Pulmonary artery (tissue), 1 donor: ENCODE results near the gene PRND.

- PRO-cap: unidirectional peak, minus-strand start at chr20:4064697; bidirectional peak, plus-strand start at chr20:4064902, minus-strand start at chr20:4064697
Measured at GRCh38 chr20:4064130-4065114, 49.1 kb upstream of the RNF24 start.

GRCh38 chr20:4119701-4120291 lies 28.8 kb upstream of the SMOX start:
- PRO-cap: no peak

DNA sequence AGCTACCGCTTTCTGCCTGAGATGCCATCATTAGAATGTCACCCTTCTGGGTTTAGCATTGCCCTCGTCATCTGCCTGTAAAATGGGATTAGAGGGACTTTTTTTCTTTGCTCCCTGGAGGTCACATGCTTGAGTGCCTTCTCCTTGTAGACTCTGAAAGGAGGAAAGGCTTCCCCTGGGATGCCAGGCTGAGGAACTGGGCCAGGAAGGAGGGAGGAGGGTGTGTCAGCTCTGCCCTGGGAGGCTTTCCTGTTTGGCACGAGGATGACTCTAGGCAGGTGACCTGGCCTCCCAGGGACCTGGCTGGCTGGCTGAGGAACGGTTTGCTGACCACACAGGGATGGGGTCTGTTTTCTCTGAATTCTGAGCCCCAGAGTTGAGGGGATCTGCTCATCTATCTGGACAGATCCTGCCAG lies 4.6 kb downstream of the SMOX start:
- PRO-cap: no peak

GRCh38 chr20:4167587-4168257 lies 19.1 kb downstream of the SMOX start:
- PRO-cap: bidirectional peak, plus-strand start at chr20:4168039, minus-strand start at chr20:4167799

DNA sequence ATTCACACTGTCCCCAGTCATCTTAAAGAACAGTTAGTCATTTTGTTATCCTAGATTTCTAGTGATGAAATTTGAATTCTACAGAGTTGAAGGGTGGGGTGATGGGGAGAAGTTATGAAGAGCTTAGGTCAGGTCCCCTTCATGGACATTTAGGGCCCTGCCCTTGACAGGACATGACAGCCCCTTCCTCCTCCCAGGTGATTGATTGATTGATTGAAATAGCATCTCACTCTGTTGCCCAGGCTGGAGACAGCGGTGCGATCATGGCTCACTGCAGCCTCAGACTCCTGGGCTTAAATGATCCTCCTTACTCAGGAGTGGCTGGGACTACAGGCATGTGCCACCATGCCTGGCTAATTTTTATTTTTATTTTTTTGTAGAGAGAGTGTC lies 40.7 kb downstream of the SMOX start:
- PRO-cap: no peak

- PRO-cap: unidirectional peak, plus-strand start at chr20:4246561
Measured at GRCh38 chr20:4246321-4246662, 2.8 kb downstream of the ADRA1D start.

DNA sequence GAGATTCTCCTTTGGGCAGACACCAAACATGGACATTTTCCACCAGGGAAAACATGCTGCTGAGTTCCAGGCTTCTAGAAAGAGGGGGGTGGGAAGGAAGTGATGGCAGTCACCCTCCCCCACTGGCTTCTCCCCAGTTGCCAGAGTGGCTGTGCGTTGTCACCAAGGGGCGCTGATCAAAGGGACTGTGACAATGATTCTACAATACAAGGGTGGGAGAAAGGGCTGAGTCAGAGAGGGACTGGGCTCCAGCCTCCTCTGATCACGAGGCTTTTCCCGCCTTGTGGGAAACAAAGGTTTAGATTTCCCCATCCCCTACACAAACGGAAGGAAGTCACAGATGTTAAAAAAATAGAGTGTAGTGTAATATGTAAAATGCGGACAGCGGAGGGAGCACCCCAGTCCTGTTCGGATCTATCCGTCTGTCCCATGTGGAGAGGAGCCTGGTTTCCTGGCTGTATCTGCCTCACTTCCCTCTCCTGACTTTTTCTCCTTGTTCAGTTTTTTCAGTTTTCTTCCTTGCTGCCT lies 48.3 kb upstream of the ADRA1D start:
- PRO-cap: no peak

- PRO-cap: no peak
Measured at GRCh38 chr20:4700246-4701101, 14.2 kb downstream of the PRNP start.

GRCh38 chr20:4721522-4722364 lies at the start of gene PRND:
PRND (plus strand) TSS chr20:4721909.
- PRO-cap: no peak

GRCh38 chr20:4810455-4810865 lies 12.9 kb downstream of the RASSF2 start:
- PRO-cap: no peak

- PRO-cap: bidirectional peak, plus-strand start at chr20:4814525, minus-strand start at chr20:4814326
Measured at GRCh38 chr20:4814144-4814603, 9.2 kb downstream of the RASSF2 start.

- PRO-cap: no peak
Measured at GRCh38 chr20:4917298-4918063, 83.8 kb downstream of the SLC23A2 start.

- PRO-cap: no peak
Measured at GRCh38 chr20:4922117-4922684, 79.1 kb downstream of the SLC23A2 start.

DNA sequence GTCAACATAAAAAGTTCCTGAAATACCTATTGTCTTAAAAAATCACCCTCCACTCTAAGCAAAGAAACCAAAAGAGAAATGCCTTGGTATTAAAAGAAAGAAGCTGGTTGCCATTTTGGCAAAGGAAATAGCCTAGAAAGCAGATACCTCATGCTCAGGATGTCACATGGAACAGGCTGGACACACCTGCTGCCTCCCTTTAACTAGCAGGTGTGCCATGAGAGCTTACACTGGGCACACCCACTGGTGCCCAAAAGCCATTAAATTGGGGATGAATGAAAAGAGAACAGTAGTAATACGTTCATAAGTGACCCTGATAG lies 1.5 kb downstream of the SLC23A2 start:
- PRO-cap: no peak

DNA sequence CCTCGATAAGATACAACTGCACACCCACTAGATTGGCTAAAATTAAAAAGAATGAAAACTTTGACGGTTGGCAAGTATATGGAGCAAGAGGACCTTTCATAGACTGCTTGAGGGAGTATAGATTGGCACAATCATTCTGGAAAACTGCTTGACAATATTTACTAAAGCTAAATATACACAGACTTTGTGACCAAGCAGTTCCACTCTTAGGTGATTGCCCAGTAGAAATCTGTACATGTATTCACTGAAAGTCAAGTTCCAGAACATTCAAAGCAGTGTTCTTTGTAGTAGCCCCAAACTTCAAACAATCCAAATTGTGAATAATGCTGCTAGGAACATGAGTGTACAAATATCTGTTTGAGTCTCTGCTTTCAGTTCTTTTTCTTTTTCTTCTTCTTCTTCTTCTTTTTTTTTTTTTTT lies 16.4 kb downstream of the CDS2 start:
- PRO-cap: no peak

- PRO-cap: no peak
Measured at GRCh38 chr20:5159889-5160373, 33.1 kb downstream of the CDS2 start.

DNA sequence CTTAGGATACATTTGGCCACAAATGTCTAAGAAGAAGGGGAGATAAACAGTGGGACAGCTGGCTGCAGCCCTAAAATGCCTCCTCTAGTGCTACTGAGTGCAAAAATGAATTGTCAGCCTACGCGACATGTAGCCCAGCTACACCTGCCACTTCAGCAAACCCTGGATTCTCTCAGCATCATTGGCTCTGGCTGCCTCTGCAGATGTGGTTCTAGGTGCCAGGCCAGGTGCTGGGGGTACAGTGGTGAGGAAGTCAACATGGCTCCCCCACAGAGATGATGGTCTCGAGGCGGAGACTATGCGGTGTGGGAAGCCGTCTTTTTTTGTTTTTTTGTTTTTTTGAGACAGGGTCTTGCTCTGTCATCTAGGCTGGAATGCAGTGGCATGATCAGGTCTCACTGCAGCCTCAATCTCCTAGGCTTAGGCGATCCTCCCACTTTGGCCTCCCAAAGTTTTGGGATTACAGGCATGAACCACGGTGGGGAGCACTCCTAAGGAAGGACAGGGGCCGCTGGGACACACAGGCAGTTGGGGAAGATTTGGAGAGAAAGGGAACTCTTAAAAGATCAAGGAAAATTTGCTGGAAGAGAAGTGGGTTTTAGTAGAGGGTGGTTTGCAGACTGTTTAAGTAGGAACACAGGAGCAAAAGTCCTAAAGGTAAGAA lies 38.5 kb downstream of the CDS2 start:
- PRO-cap: no peak

DNA sequence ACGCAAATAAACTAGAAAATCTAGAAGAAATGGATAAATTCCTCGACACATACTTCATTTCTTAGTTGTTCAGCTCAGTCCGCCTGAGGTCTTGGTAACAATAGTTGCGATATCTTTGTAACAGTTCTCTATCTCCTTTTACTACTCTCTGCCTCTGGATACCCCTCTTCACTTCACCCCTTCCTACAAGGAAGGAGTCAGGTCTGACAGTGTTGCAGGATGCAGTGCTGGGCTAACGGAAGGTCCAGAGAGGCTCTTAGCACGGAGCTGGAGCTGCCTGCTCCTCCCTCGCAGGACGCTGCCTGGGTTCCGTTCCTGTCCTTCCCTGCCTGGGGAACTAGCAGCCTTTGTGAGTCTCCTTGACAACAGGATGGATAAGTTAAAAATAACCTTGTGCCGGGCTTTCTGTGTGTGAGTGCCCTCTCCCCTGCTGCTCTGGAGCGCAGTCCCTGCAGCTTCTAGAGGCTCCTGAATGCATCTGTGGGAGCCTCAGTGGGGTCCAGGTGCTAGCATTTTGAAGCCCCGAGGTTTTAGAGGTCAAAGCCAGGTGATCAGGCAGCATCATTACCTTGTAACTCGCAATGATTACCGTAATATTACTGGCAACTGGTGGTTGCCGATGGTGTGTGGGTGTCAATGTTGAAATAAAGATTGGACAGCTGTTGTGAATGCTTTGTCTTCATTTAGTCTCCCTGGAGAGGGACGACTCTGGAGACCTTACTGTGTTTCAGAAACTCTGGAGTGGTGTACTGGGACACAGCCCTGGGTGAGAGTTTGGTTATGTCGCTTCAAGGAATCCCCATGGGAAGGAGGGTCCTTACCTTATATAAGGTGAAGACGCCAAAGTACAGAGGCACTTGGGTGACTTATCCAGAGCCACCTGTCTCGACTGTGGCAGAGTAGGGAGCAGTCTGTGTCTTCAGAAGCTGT lies 44.4 kb downstream of the CDS2 start:
- PRO-cap: no peak

DNA sequence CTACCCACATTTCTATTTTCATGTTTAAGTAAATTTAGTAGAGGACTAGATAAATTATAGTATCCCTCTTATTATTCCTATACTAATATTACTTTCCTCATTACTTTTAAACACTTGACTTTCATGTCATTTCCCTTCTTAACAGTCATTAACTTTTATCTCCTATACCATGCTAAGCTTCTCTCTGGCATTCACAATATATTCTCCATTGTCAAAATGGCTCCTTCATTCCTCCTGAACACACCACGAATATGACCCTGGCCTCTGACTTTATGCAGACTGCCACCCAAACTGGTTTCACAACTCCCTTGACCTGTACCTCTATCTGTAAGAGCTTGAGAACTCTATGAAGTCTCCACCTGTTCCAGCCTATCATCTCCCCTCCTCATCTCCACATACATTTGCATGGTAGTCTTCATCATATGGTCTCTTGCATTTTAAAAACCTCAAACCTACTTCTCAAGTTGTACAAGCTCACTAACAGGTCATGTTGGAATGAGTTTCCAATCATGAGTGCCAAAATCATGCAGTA lies 67.4 kb downstream of the GPCPD1 start:
- PRO-cap: no peak

- PRO-cap: no peak
Measured at GRCh38 chr20:5547420-5548254, 63.2 kb downstream of the GPCPD1 start.